Left common carotid artery plus branches (tissue), 1 donor: ENCODE measurements around the gene FOXL3.

- PRO-cap = no peak
These were observed 161.9 kb upstream of the FAM20C start for GRCh38 chr7:30484-30823.

GRCh38 chr7:62797-63138 lies 129.6 kb upstream of the FAM20C start:
- PRO-cap = no peak

DNA sequence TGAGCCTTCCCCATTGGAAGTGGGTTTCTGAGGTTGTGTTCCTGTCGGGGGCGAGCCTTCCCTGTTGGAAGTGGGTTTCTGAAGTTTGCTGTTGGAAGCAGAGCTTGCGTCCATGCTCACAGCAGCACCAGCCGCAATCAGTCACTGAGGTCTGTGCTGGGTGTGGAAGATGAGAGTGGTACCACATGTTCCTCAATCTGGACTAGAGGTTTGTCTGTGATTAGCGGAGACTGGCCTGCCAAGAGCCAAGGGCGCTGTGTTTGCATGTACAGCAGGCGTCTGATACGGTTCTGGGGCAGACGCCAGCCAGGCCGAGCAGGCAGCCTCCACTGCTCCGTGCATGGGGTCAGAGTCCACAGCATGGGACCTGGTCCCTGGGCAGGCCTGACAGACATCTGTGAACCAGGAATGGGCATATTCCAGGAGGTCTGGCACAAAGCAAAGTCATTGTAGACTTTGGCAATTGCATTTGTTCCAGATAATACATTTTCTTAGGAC lies 50.2 kb upstream of the FAM20C start:
- PRO-cap = no peak

DNA sequence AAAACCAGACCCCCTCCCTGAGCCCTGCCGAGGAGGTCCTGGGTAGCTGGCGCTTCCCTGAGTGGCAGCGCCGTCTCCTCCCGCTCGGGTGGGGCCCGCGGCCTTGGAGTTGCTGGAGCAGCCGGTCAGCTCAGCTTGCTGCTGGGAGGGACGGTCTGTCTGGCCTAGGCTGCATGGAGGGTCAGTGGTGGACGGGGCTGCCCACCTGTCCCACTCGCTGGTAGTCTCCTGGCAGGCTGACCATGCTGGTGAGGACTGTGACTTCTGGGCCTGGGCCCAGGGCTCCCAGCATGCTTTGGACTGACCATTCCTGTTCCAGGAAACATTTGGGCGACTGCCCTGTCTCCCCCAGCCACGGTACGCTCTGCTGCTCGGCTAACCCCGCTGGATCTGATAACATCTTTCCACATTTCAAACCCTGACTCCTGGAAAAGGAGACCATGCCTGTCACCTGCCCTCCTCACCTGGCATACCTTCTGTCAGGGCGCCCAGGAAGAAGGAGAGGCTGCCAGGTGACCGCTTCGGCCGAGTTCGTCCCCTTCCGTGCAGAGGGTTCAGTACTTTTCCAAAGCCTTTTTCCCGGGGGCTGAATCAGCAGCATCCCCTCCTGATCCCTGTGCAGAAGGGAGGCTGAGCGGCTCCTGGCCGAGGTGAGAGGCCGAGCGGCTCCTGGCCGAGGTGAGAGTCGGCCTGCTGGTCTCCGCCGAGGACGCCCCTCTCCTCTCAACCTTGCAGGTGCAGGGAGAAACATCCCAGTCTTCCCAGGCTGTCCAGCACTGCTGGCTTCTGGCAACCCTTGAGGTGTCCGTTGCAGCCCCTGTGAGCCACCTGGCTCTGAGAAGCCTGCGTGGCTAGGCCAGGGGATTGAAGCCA lies 43.4 kb downstream of the FAM20C start:
- PRO-cap = no peak

DNA sequence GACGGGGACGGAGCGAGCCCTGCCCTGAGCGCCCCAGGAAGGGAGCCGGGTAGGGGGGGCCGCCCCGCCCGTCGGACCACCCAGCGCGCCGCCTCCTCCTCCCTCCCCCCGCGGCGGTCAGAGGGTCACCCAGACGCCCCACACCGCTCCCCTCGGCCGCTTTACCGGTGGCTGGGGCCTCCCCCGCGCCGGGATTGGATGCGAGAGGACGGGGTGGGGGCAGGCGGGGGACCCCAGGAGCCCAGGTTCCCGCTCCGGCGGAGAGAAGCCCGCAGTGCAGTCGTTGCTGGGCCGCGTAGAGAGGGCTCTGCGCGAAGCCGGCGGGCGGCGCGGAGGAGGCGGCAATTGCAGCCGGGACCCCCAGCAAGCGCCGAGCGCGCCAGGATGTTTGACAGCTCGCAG lies at the start of gene FOXL3:
FOXL3 (plus strand) TSS at position 385 of the 402 bp plus-strand sequence.
- PRO-cap = no peak

- PRO-cap = no peak
These were observed 29.5 kb downstream of the FOXL3 start for GRCh38 chr7:319572-319854.

DNA sequence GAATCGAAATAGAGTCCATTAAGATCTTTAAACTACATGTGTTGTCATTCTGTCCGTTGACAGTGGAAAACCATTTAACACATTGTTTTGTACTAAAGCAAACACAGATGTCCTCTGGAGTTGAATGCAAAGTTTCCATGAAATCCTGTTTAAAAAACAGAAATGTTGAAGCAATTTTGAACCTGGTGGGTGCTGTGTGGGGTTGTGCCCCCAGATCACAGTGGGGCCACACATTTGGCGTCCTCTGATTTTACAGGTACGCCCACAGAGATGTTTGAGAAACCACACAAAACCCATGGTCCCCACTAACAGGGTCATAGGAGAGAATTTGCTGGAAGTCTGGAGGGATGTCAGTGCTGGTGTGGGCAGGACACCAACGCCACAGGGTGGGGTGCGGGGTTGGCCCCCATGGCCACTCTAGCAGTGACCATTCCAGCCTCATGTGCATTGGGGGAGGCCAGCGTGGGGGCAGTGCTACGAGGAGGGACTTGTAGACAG lies 33.8 kb downstream of the FOXL3 start:
- PRO-cap = no peak

DNA sequence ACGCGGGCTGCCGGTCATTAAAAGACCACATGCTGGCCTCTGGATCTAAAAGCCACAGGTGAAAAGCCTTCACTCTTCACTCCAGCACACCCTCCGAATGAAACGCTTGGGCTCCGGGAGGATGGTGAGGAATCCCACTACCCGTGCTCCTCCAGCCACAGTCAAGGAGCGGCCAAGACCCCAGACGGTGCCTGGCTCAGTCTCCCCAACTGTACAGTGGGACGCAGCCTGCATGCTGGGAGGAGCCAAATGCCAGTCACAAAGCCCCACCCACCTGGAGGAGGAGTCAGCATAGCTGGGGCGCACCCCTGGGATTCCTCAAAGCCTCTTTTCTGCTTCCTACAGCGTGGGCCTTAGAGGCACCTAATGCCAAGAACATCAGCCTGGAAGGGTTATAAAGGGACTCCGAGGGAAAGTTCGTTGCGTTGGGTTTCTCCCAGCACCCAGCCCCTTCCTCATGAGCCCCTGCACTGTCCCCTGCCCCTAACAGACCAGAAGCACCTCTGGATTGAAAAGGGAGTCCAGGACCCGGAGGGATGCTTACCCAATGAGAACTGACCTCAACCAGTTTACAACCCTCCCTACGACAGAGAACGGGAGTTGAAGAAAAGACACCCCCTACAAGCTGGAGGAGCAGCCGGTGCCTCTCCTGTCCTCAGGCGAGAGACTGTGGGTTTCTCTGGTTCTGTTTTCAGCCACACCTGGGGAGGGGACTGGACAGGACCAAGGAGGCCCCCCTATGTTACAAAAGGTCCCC lies 4.7 kb downstream of the PDGFA start:
- PRO-cap = unidirectional peak, minus-strand start at position 329 of the sequence

DNA sequence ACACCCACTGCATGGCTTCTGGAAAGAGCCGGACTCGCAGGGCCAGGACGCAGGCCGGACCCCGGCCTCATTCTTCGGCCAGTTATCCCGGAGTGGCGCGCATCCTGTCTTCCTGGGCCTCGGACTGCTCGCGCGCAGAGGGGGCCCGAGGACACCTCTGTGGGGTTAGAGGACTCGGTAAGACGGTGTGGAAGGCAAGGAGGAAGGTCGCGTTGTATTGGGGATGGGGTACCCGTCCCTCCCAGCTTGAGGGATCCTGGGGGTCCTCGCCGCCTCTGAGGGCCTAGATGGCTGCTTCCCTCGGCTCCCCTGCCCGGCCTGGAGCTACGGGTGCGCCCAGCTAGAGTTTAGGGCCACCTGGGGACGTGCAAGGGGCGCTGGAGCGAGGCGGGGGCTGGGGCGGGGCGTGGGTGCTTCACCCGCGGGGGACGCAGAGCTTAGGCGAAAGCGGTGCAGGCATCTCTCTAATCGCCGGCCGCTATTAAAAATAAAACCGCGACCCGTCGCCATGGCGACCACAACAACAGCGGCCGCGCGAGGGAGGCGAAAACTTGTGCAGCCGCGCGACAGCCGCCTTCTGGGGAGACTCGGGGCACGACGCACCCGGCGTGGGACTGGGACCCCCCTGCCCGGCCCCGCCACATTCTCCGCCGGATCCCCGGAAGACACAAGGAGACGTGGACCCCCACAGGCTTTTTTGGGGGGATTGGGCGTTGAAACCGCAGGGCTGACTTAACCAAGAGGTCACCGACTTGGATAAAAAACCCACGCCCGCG lies 2.0 kb upstream of the PDGFA start:
- PRO-cap = unidirectional peak, plus-strand start at position 569 of the sequence

GRCh38 chr7:602402-603085 lies 82.9 kb upstream of the PDGFA start:
- PRO-cap = no peak

DNA sequence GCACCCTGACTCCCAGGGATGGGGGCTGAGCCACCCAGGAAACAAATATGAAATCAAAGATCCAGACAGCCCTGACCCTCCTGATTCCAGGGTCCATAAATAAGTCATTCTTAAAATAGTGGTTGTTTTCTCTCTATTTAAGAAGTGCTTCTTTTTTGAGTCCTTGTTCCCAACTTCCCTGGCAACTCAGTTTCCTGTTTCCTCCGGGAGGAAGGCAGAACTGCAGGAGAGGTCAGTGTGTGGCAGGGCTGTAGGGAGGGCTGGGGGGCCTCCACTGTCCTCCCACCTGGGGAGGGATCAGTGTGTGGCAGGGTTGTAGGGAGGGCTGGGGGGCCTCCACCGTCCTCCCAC lies 88.7 kb upstream of the PDGFA start:
- PRO-cap = no peak

- PRO-cap = no peak
These were observed 102.2 kb upstream of the PDGFA start for GRCh38 chr7:621780-622254.

- PRO-cap = no peak
These were observed 15.3 kb upstream of the DNAAF5 start for GRCh38 chr7:711057-711782.

DNA sequence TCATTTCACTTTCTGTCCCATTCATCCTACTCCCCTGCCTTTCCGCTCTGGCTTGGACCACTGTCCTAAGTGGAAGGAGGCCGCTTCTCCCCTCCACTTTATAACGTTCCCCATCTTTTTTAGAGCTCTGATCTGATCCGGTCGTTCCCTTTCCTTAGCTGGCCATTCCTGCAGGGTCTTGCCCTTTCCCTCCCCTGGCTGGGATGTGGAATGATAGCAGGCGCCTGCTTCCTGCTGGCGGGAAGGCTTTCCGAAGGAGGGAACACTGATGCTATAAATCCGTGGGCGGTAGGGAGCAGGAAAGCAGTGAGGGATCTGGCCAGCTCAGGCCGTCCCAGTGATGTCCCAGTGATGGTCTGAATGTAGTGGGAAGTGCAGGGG lies 914 bp upstream of the PRKAR1B start:
- PRO-cap = no peak

DNA sequence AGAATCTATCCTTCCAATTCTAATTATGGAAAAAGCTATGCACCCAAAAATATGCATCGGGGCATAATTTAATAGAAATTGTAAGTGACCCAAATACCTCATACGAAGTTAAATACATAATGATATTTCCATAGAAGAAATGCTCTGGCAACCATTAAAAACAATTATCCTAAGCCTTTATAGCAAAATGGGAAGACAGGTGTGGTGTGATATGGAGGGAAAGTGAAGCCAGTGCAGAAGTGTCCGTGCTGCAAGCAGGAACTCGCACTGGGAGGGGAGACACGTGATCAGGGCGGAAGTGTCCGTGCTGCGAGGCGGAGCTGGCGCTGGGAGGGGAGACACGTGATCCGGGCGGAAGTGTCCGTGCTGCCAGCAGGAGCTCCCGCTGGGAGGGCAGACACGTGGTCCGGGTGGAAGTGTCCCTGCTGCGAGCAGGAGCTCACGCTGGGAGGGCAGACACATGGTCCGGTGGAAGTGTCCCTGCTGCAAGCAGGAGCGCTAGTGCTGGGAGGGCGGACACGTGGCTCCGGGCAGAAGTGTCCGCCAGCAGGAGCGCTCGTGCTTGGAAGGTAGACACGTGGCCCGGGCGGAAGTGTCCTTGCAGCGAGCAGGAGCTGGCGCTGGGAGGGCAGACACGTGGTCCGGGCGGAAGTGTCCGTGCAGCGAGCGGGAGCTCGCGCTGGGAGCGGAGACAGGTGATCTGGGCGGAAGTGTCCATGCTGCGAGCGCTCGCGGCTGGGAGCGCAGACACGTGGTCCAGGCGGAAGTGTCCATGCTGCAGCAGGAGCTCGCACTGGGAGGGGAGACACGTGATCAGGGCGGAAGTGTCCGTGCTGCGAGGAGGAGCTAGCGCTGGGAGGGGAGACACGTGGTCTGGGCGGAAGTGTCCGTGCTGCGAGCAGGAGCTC lies 40.6 kb upstream of the PRKAR1B start:
- PRO-cap = no peak

DNA sequence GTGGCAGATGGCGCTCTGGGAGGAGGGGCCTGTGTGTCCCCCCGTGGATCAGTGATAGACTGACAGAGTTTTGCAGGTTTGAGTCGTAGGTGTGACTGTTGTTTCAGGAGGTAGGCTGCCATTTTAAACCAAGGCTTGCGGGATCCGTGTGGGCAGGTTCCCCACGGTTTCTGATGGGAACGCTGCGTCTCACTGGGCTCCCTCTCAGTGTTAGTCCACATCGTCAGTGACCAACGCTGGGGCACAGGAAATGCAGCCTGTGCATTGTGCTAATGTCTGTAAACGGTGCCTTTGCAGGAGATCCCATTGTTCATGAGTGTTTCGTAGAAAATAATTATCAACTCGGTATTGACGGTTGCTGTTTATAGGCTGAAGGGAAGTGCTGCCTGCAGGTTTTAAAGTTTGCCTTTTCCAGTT lies 5.7 kb upstream of the SUN1 start:
- PRO-cap = no peak

GRCh38 chr7:828977-829492 lies 3.2 kb upstream of the SUN1 start:
- PRO-cap = no peak

GRCh38 chr7:837077-837625 lies 4.9 kb downstream of the SUN1 start:
- PRO-cap = no peak

DNA sequence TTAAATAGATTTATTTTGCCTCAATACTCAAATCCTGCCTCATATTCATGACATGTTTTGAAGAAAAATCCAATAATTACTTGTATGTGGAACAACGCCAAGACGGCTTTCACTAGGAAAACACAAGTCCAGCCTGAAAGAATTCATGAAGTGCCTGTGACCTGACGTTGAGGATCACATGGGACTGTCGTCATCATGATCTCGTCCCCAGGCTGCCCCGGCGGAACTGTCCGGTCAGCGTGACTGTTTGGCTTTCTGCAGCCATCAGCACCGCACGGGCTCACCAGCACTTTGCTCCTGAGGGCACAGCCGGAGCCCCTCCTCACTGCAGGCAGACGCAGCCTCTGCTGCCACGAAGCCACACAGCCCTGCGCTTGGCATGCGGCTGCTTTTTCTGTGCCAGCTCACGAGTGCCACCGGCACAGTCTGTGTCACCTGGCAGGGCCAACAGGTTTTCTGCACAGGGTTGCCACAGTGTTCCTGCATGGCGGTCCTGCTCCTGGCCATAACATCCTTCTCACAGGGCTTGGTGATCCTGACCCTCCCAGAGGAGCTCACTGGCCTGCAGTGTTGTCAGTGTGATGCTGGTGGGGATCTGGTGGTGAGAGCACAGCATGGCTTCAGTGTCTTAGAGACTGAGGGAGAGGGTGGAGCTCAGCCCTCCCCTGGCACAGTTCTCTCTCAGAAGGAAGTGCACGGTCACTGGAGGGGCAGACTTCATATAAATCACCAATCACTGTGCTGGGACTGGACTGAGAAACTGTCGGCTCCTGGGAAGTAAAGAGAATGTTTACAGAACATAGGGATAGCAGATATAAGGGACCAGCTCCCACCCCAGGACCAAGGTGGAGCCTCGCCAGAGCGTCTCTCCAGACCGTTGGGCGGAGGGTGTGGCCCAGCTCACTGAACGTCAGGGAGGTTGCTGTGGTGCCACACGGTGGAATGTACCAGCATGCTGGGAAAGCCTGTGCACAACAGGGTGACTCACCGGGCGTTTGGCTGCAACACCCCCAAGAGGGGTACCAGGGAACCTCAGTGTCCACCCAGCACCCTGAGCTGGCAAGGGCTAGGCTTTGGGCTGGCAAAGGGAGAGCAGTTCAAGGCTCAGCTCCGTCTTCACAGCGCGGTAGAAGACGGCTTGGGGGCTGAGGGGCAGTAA lies 9.1 kb upstream of the GET4 start:
- PRO-cap = bidirectional peak, plus-strand start at position 986 of the sequence, minus-strand start at position 869 of the sequence

GRCh38 chr7:874900-875911 lies 1.1 kb upstream of the GET4 start:
- PRO-cap = no peak